Prostate gland (tissue), 2 donors: ENCODE measurements around the gene TARDBP.

DNA sequence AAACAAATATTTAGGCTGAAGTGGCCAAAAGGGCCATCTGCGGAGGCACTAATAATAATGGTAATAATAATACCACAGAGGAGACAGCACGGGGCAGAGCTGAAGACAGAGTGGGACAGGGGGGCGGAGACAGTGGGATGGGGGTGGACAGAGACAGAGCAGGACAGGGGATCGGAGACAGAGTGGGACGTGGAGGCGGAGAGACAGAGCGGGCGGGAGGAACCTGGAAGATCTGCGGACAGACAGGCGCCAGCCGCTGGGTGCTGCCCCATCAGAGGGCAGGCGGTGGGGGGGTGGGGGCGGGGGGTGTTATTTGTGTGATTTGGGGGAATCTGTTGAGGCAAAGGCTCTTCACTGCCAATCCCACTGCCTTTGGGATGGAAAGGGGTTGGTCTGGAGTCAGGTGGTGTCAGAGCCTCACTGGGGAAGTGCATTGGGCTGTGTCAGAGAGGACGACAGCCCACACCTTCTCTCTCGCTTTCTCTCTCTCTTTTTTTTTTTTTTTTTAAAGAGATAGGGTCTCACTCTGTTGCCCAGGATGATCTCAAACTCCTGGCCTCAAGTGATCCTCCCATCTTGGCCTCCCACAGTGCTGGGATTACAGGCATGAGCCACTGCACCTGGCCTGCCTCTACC lies 138.8 kb downstream of the CASZ1 start:
- PRO-cap = no peak
- RAMPAGE, long total RNA, 2 experiments = no peak in any of the 2 experiments

DNA sequence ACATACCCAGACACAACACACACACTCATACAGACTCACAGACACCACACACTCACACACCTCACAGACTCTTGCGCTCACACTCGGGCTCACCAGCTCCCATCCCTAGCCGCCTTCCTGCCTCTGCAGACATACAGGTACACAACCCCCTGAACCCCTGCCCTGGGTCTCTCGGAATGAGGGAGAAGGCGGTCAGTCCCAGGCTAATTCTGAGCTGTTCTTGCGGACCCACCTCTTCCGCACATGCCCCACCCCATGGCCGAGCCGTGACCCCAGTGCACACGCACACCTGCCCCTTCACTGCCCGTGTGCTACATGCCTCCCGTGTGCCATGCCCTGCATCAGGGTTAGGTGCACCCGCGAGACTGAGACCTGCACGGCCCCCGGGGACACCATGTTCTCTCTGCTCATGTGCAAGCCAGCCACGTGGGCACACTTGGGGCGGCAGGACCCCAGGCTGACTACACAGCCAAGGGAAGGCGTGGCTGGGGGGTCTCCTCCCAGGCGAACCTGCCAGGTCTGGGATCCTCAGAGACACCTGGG lies 133.7 kb downstream of the CASZ1 start:
- PRO-cap = no peak
- RAMPAGE, long total RNA, 2 experiments = no peak in any of the 2 experiments

- PRO-cap = unidirectional peak, minus-strand start at chr1:10672150
- RAMPAGE, long total RNA, 2 experiments = no peak in any of the 2 experiments
Observed at GRCh38 chr1:10671845-10672570, 124.4 kb downstream of the CASZ1 start.

GRCh38 chr1:10691493-10692120 lies 104.8 kb downstream of the CASZ1 start:
- PRO-cap = no peak
- RAMPAGE, long total RNA, 2 experiments = no peak in any of the 2 experiments

- PRO-cap = no peak
- RAMPAGE, long total RNA, 2 experiments = no peak in any of the 2 experiments
Observed at GRCh38 chr1:10696154-10696642, 100.2 kb downstream of the CASZ1 start.

- PRO-cap = bidirectional peak, plus-strand start at chr1:10724440, minus-strand start at chr1:10724288
- RAMPAGE, long total RNA, 2 experiments = start-site peak on the minus strand in 1 of 2 experiments, at chr1:10723751-10724206 at its widest, 9 reads per replicate
Observed at GRCh38 chr1:10723742-10724725, 72.4 kb downstream of the CASZ1 start.

- PRO-cap = no peak
- RAMPAGE, long total RNA, 2 experiments = no peak in any of the 2 experiments
Observed at GRCh38 chr1:10781160-10781660, 15.2 kb downstream of the CASZ1 start.

DNA sequence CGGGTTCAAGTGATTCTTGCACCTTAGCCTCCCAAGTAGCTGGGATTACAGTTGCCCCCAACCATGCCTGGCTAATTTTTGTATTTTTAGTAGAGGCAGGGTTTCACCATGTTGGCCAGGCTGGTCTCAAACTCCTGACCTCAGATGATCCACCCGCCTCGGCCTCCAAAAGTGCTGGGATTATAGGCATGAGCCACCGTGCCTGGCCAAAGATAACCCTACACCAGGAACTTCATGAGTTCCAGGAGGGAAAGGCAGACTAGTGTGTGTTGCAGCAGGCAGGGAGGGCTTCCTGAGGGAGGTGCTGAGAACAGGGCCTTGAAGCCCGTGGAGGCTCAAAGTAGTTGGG lies 21.7 kb upstream of the CASZ1 start:
- PRO-cap = no peak
- RAMPAGE, long total RNA, 2 experiments = no peak in any of the 2 experiments

- PRO-cap = unidirectional peak, minus-strand start at chr1:11012283; unidirectional peak, plus-strand start at chr1:11012659
- RAMPAGE, long total RNA, 2 experiments = start-site peak on the plus strand in 2 of 2 experiments, at chr1:11012658-11012684 at its widest, 67 to 309 reads per replicate
Observed at GRCh38 chr1:11012001-11012917, at the start of gene TARDBP. TSS of gene TARDBP (plus strand) at chr1:11012654.

DNA sequence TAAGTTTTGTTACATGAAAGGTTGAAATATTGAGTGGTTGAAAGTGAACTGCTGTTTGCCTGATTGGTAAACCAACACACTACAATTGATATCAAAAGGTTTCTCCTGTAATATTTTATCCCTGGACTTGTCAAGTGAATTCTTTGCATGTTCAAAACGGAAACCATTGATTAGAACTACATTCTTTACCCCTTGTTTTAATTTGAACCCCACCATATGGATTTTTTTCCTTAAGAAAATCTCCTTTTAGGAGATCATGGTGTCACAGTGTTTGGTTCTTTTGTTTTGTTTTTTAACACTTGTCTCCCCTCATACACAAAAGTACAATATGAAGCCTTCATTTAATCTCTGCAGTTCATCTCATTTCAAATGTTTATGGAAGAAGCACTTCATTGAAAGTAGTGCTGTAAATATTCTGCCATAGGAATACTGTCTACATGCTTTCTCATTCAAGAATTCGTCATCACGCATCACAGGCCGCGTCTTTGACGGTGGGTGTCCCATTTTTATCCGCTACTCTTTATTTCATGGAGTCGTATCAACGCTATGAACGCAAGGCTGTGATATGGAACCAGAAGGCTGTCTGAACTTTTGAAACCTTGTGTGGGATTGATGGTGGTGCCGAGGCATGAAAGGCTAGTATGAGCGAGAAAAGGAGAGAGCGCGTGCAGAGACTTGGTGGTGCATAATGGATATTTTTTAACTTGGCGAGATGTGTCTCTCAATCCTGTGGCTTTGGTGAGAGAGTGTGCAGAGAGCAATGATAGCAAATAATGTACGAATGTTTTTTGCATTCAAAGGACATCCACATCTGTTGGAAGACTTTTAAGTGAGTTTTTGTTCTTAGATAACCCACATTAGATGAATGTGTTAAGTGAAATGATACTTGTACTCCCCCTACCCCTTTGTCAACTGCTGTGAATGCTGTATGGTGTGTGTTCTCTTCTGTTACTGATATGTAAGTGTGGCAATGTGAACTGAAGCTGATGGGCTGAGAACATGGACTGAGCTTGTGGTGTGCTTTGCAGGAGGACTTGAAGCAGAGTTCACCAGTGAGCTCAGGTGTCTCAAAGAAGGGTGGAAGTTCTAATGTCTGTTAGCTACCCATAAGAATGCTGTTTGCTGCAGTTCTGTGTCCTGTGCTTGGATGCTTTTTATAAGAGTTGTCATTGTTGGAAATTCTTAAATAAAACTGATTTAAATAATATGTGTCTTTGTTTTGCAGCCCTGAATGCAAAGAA lies 10.8 kb downstream of the TARDBP start:
- PRO-cap = no peak
- RAMPAGE, long total RNA, 2 experiments = no peak in any of the 2 experiments

DNA sequence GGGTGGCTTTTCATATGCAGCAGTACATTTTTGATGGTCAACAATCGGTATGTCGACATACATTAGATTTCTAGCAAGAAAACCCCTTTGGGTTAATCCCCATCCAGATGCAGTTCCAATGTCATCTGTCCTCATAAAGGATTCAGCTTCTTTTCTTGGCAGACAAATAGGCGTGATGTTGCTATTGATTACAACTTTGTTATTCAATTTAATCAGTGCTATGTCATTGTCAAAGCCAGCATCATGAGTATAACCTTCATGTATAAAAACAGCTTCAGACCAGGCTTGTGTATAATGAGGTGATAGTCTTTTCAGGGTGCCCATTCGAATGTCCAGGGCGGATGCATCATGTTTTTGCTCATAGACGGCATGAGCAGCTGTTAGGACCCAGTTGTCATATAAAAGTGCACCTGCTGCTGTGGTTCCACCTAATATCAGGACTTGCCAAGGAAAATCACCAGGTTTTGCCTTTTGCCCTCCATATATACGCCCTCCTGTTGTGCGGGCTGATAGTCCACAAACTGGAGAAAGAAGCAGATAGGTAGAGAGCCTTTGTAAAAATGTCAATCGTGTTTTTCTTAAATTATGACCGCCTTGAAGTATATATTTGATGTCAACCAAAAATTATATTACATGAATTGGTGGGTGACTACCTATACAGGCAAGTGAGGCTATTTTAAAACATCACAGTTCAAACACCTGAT lies 14.8 kb downstream of the TARDBP start:
- PRO-cap = no peak
- RAMPAGE, long total RNA, 2 experiments = no peak in any of the 2 experiments

DNA sequence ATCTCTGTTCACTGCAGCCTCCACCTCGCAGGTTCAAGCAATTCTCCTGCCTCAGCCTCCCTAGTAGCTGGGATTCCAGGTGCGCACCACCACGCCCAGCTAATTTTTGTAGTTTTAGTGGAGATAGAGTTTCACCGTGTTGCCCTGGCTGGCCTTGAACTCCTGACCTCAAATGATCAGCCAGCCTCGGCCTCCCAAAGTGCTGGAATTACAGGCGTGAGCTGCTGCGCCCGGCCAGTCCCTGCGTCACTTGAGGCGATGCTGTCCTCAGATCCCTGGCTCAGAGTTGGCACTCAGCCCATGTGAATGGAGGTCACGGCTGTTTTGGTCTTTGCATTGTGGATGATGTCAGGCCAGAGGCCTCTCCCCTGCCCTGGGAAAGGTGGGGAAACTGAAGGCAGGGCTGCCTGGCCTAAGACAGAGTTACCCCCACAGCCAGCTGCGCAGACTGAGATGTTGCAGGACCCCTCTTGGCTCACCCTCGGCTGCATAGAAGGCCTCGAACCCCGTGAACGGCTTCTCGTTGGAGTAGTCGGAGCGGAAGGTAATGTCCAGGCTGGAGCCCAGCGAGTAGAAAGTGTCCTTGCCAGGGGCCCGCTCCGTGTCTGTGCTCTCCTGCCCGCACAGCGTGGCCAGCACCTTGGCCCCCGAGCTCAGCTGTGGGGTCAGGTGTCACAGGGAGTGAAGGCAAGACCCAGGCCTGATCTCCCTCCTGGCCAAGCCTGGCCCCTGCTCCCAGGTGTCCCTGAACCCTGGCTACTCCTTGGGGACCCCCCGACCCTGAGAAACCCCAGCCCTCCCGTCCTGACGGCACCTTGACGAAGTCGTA lies 748 bp downstream of the MASP2 start:
- PRO-cap = no peak
- RAMPAGE, long total RNA, 2 experiments = no peak in any of the 2 experiments

DNA sequence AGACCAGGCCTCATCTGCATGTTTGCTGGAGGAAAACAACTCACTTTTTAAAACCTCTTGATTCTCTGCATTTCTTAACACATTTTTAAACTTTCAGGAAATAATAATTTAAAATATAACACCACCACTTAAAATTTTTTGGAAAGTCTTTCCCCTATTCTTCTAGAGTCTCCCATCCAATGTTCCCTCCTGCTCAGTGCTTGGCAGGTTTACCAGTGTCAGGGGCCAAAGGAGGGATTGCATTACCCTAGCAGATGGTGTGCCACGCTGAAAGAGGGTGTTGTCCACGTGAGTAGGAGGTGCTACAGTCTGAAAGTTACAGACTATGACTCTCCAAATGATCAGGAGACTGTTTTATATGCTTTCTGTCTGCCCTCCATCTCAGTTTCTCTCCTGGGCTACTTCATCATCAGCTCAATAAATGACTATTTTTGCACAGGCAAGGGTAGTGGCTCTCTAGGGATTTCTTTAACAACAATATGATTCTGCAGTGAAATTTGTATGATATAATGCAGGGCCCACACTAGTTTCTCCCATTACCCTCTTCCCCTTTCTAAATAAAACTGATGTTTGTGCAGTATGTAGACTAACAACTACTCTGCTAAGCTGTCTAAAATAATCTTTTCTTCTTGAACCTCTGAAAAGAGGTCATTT lies 31.3 kb upstream of the ANGPTL7 start:
- PRO-cap = bidirectional peak, plus-strand start at position 357 of the sequence, minus-strand start at position 220 of the sequence
- RAMPAGE, long total RNA, 2 experiments = no peak in any of the 2 experiments

GRCh38 chr1:11262746-11262999 lies 322 bp upstream of the MTOR start:
- PRO-cap = bidirectional peak, plus-strand start at chr1:11262838, minus-strand start at chr1:11262539
- RAMPAGE, long total RNA, 2 experiments = no peak in any of the 2 experiments

DNA sequence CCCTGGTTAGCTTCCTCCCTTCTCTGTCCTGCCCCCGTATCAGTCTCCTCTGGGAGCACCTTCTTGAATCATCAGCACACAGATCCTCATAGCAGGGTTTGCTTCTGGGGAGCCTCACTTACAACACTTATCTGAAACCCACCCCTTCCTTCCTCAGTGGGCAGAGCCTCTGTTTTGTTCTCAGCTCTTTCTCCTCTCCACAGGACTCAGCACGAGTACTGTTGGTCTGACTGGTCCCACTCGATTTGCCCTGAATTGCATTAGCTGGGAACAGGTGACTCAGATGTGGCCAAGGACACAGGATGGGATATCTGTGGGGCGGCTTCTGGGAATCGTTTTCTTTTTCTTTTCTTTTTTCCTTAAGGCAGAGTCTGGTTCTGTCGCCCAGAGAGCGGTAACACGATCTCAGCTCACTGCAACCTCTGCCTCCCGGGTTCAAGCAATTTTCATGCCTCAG lies 80.2 kb downstream of the UBIAD1 start:
- PRO-cap = no peak
- RAMPAGE, long total RNA, 2 experiments = no peak in any of the 2 experiments

DNA sequence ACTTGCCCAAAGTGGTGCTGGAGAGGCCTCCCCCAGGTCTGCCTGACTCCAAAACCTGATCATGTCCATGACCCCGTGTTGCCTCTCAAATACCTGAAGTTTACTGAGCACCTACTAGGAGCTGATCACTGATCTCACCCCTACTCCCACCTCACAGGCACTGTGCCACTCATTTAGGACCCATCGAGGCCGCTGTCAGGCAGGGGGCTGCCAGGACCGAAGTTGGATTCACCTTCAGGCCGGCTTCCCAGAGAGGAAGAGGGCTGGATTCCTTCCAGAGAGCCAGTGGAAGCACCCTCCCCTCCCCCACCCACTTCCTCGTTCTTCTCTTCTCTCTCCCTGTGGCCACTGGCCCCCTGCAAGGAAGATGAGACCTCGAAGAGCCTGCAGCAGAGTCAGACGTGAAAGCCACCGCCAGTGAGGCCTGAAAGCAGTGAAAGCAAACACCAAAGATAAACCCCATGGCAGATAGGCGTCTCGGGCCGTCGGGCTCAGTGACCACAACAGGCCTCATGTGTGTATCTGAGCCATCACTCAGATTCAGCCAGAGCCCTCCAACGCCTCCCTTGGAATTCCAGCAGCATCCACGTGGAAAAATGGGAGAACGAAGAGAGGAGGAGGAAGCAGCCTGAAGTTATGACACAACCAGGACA lies 6.4 kb upstream of the AGTRAP start:
- PRO-cap = no peak
- RAMPAGE, long total RNA, 2 experiments = no peak in any of the 2 experiments

GRCh38 chr1:11784532-11785836 lies 20.8 kb downstream of the MTHFR start:
- PRO-cap = no peak
- RAMPAGE, long total RNA, 2 experiments = no peak in any of the 2 experiments

GRCh38 chr1:11800644-11801176 lies 5.1 kb downstream of the MTHFR start:
- PRO-cap = no peak
- RAMPAGE, long total RNA, 2 experiments = no peak in any of the 2 experiments

DNA sequence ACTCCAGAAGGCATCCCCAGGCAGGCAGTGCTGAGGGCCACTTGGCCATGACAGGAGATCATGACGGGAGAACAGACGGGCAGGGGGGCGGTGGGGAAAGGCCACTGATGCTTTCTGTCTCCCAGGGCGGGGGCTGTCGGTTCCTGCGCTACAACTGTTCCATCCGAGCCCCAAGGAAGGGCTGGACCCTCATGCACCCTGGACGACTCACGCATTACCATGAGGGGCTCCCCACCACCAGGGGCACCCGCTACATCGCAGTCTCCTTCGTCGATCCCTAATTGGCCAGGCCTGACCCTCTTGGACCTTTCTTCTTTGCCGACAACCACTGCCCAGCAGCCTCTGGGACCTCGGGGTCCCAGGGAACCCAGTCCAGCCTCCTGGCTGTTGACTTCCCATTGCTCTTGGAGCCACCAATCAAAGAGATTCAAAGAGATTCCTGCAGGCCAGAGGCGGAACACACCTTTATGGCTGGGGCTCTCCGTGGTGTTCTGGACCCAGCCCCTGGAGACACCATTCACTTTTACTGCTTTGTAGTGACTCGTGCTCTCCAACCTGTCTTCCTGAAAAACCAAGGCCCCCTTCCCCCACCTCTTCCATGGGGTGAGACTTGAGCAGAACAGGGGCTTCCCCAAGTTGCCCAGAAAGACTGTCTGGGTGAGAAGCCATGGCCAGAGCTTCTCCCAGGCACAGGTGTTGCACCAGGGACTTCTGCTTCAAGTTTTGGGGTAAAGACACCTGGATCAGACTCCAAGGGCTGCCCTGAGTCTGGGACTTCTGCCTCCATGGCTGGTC lies 5.5 kb upstream of the MFN2 start:
- PRO-cap = no peak
- RAMPAGE, long total RNA, 2 experiments = no peak in any of the 2 experiments

- PRO-cap = no peak
- RAMPAGE, long total RNA, 2 experiments = no peak in any of the 2 experiments
Observed at GRCh38 chr1:11989247-11990062, 9.2 kb downstream of the MFN2 start.